Thoracic aorta endothelial cell (primary cell): ENCODE results near the gene MDFIC2.

GRCh38 chr3:70011598-70012063 lies 272.4 kb downstream of the MITF start:
- CAGE, long polyA plus RNA = no peak

GRCh38 chr3:70290300-70290845 lies 22.1 kb downstream of the MDFIC2 start:
- CAGE, long polyA plus RNA = no peak

DNA sequence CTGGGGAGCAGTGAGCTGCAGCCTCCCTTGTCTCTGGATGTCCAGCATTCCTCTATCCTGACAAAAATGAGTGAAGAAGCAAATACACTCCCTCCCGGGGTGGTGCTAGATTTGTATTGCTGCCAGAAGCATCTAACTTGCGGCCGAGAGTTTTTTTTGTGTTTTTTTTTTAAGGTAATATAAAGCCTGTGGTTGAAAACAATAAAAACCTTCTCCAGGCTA lies at the start of gene MDFIC2:
TSS of gene MDFIC2 (minus strand) at position 54 of the 222 bp plus-strand sequence.
- CAGE, long polyA plus RNA = no peak

- CAGE, long polyA plus RNA = no peak
These were observed 572.9 kb downstream of the FOXP1 start for GRCh38 chr3:71010499-71011220.

GRCh38 chr3:71090053-71090997 lies 493.2 kb downstream of the FOXP1 start:
- CAGE, long polyA plus RNA = no peak

DNA sequence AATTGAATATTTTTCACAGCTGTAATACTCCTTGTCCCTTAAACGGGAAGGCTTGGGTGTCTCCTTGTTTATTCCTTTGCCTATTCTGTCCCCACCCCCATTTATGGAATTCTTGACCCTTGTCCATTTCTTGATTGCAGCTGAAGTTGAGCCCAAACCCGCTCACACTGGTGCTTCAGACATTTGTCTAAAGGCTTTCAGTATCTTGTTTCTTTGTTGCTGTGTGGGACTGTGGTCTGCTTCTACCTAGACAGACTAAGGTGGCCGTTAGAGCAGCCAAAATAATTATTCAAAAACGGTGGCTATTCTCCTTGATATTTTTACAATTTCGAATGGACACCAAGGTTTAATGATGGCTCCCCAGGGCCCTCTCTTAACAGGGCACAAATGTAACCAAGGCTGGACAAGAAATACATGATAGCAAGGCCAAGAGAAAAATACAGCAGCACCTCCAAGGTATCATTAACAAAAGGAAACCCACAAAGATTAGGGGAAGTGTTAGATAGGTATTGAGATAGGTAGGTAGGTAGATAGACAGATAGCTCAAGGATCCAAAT lies 449.5 kb downstream of the FOXP1 start:
- CAGE, long polyA plus RNA = no peak

DNA sequence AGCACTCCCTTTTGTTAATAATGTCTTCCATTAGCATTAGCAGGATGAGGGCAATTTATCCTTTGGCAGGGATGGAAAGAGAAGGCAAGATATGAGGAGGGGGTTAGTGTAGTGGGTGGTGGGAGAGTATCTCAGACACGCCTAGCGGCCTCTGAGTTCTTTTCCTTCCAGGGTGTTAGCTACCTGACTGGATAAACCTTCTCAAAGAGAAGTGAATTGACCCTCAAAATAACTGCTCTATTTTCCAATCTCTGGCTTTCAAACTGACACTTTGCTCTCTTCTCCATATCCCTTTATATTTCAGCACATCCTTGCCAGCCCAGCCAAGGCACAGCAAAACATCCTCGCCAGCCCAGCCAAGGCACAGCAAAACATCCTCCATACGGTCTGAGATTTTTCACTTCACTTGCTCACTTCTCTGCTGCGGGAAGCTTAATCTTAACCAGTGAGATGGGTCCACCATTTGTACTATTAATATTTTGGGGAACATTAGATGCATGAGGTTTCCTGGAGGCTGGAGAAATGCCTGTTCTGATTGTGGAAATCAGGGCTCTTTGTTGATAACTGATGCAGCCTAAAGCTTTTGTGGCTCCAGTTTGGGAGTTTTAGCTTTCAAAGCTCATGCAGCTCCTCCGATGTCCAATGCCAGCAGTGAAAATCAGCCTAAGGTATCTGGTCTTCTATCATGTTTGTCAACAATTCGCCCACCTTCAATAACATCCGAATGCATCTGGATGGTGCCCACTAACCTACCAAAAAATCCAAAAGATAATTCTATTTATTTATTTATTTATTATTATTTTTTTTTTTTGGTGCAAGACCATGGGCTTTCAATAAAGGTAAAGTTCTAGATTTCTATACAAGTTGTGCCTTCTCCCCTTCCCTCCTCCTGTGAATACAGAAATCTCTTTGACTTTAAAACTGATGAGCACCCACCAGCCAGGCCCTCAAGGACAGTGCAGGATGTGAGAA lies 446.2 kb downstream of the FOXP1 start:
- CAGE, long polyA plus RNA = no peak

GRCh38 chr3:71208082-71208699 lies 375.3 kb downstream of the FOXP1 start:
- CAGE, long polyA plus RNA = no peak

- CAGE, long polyA plus RNA = no peak
These were observed 274.2 kb downstream of the FOXP1 start for GRCh38 chr3:71309345-71309674.

GRCh38 chr3:71389683-71390607 lies 193.6 kb downstream of the FOXP1 start:
- CAGE, long polyA plus RNA = no peak

GRCh38 chr3:71428787-71429818 lies 154.4 kb downstream of the FOXP1 start:
- CAGE, long polyA plus RNA = no peak

DNA sequence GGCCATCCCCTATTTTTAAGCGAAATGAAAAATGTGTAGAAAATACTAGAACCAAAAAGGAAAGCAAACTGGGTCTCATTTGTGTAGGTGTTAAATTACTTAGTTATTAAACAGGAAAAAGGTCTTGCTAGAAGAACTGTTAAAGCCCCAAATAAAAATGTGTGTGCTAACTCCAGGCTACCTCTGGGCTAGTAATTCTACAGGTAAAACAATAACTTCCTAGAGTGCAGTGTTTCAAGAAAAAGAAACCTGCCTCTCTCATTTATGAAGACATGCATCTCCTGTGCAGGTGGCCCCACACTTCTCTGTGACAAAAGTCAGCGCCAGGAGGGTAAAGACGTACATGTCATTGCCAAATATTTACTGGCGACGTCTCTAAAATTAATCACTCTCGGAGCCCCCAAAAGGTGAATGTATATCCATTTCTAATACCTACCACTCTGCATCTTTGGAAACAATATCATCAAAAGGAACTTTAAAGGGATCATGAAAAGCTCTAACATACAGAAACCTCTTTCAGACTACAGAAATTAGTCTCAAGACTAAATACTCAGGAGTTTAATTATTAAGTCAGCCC lies 131.7 kb downstream of the FOXP1 start:
- CAGE, long polyA plus RNA = no peak

- CAGE, long polyA plus RNA = no peak
These were observed 90.1 kb downstream of the FOXP1 start for GRCh38 chr3:71493344-71493838.

DNA sequence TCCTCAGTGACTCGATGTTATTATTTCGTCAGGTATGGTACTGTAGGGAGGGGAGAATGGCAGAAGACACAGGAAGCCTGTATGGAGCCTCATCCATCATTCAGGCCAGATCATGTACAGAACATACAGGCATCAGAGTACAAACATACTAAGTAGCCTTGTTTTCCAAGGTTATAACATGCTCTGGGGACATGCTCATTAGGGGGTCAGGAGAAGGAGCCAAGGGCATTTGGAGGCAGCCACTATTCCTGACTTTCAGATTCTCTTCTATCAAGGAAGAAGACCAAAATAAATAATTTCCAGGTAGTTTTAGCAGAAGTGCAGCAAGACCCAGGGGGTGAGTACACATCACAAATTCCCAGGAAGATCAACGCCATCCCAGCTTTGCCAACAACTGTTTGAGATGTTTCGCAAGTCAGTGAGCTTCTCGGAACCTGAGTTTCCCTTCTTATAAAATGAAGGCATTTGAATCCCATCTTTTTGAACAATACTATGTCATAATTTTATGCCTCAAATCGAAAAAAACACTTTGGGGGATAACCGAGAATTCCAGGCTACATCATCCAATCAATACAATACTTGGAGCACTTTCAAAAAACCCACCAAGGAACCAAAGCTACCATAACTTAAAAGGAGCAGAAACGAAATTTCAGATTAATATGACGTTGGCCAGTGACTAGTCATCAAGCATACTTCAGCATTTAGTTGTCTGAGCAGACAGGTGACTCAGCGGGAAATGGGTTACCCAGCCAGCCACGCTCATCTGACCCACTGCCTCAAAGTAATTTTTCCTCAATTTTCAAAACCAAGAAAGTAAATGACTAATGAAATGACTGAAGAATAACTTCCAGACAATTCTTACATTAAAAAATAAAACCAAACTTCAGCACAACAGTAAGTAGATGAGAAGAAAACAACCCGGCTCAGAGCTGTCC lies 79.6 kb downstream of the FOXP1 start:
- CAGE, long polyA plus RNA = no peak

DNA sequence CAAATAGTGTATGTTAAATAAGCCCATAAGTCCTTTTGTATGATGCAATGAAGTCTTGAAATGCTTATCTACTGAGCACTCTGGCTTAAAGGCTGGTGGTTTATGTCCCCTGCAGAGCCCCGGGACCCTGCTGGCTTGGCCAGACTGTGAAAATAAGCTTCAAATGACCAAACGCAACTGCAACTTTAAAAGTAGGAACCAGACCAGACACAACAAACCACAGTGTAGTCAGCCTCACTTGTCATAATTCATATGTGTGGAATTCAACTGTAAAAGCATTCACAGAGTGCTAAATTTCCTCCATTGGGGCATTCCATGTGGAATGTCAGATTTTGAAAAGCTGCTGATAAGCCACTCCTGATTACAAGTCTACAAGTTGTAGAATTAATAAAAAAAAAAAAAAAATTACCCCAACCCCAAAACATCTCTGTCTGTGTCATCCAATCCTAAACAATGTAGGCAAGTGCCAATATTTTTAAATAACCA lies 72.4 kb downstream of the FOXP1 start:
- CAGE, long polyA plus RNA = no peak

- CAGE, long polyA plus RNA = no peak
These were observed 1.6 kb upstream of the FOXP1 start for GRCh38 chr3:71585180-71585568.

GRCh38 chr3:71984963-71985788 lies 200.2 kb upstream of the PROK2 start:
- CAGE, long polyA plus RNA = no peak

- CAGE, long polyA plus RNA = no peak
These were observed 297.3 kb upstream of the PROK2 start for GRCh38 chr3:72082058-72082924.

- CAGE, long polyA plus RNA = no peak
These were observed 339.1 kb upstream of the PROK2 start for GRCh38 chr3:72124064-72124482.

GRCh38 chr3:72269910-72270479 lies 485.0 kb upstream of the PROK2 start:
- CAGE, long polyA plus RNA = no peak